ENCODE measurements around the genes GNG4, GPR137B and RYR2.

DNA sequence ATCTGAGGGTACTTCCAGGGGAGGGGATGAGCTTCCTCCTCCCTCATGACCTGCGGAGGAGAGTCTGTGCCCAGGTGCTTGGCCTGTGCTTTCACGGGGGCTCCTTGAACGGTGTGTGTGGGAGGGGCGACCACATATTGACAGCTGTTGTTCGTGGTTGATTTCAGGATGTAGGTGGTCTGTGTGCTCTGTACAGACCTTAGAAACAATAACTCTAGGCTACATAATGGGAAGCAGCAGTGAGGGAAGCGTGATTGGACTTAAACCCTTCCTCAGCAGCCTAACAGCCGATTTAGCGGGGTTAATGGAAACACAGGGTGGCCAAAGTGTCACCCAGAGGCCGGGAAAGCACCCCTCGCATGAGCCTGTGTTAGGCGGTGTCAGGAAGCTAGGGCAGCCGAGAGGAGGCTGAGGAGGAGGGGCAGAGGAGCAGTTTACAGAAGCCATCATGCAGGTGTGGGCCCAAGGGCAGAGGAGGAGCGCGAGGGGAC, 56.0 kb downstream of the TBCE start:
- PRO-cap: no peak

DNA sequence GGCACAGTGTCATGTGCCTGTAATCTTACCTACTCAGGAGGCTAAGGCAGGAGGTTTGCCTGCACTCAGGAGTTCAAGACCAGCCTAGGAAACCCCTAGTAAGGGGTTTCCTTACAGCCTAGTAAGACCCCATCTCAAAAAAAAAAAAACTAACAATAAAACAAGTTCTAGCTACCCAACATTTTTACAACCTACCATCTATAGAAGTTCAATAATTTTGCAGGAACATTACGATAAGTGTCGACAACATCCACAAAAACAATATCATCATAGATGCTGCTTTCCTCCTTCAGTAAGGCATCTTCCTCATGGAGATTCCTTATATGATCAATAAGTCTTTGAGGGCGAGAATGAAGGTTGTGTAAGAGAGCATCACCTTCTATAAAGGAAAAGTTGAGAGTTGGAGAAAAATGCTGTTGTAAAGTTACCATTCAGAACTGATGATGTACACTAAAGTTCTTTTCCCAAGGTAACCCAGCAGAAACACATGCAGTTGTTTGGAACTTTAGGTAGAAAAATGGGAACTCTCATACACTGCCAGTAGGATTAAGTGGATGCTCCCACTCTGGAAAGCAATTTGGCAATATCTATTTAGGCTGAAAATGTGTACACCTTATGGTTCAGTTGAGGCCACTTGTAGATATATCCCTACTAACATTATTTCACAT, 45.7 kb downstream of the B3GALNT2 start:
- PRO-cap: no peak

DNA sequence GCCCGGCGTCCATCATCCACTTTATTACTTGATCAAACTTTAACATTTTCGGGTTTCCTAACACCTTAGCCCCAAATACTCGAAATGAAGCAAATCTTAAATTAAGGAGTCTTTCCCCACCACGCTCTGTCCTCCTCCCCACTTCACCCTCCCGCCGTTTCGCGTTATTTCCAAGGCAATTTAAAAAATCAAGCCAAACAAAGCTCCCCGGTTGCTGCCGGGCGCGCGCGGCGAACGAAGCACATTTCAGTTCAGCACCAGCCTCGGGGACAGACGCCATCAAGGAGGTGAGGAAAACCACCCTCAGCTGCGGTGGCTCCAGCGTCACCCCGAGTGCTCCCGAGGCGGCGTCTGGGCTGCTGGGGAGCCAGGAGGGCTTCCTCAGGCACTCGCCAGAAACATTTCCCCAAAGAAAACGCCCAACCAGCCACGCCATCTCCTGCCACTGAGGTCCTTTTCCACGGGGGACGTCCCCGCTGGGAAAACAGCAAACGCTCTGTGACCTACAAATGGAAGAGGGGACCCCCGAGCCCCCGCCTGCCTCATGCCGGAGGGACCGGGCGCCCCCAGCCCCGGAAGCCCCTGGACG, 672 bp downstream of the GNG4 start:
- PRO-cap: no peak

- PRO-cap: no peak
These were observed at the start of gene GNG4 for GRCh38 chr1:235649407-235650128. TSS of gene GNG4 (minus strand) at chr1:235649784.

- PRO-cap: no peak
These were observed 38.4 kb upstream of the GNG4 start for GRCh38 chr1:235687961-235688473.

- PRO-cap: no peak
These were observed 11.6 kb upstream of the LYST start for GRCh38 chr1:235878289-235878817.

DNA sequence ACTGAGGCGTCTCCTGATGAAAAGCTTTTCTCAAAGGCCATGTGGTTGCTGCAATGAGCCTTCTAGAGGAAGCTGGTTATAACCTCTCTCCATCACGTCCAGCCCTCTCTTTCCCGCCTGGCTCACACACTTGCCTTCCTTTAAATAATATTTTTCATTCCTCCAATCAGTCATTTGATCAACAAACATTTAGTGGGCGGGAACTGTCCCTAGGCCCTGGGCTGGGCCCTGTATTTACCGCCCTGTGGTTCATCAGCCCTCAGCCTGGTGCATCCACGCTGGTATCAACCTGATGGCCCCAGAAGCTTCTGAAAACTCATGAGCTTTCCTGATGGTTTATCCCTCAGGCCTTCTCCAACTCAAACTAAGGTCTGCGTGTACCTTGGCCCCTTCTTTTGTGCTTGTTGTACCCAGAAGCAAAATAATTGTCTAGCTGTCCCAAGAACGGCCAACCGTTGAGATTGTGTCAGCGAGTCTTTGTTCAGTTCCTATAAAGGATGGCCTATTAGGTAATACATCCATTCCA, 75.4 kb upstream of the LYST start:
- PRO-cap: bidirectional peak, plus-strand start at position 270 of the sequence, minus-strand start at position 115 of the sequence; bidirectional peak, plus-strand start outside the sequence, minus-strand start at position 465 of the sequence

DNA sequence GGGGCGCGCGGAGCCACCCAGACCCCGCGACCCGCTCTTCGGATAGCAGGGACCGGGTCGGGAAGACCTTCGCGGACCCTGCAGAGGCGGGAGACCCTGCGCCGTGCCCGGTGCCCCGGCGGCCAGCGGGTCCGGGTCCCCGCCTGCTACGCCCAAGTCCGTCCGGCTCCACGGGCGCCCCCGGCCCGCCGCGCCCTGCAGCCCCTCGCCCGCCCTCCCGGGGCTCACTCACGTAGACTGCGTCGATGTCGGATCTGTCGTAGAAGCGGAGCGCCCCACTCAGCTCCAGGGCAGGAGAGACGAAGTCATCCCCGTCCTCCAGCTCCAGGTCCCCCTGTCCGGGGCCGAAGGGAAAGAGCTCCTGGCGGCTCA, 281 bp downstream of the NID1 start:
- PRO-cap: no peak

GRCh38 chr1:236141850-236142656, at the start of gene GPR137B:
TSS of gene GPR137B (plus strand) at chr1:236142539.
- PRO-cap: bidirectional peak, plus-strand start at chr1:236142553, minus-strand start at chr1:236142511

DNA sequence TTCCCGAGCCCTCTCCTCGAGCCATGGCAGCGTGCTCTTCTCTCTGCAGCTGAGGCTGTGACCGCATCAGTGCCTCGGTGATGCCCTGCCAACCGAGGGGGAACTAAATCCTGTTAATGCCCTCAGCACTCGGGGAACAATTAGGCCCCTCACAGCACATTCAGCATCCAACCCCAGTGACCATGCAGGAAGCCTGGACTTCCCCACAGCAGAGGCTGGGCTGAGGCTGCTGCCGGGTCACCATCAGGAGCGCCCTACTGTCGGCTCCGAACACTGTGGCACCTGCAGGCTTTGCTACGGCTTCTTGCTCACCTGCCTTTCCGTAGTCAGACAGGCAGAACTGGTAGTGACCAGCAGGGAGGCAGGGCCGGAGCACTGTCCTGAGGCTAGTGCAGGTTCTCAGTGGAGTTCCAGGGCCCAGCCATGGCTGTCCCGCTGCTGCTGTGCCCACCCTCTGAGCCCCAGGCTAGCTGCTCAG, 8.1 kb downstream of the GPR137B start:
- PRO-cap: no peak

- PRO-cap: no peak
These were observed 1.7 kb downstream of the EDARADD start for GRCh38 chr1:236395771-236396266.

DNA sequence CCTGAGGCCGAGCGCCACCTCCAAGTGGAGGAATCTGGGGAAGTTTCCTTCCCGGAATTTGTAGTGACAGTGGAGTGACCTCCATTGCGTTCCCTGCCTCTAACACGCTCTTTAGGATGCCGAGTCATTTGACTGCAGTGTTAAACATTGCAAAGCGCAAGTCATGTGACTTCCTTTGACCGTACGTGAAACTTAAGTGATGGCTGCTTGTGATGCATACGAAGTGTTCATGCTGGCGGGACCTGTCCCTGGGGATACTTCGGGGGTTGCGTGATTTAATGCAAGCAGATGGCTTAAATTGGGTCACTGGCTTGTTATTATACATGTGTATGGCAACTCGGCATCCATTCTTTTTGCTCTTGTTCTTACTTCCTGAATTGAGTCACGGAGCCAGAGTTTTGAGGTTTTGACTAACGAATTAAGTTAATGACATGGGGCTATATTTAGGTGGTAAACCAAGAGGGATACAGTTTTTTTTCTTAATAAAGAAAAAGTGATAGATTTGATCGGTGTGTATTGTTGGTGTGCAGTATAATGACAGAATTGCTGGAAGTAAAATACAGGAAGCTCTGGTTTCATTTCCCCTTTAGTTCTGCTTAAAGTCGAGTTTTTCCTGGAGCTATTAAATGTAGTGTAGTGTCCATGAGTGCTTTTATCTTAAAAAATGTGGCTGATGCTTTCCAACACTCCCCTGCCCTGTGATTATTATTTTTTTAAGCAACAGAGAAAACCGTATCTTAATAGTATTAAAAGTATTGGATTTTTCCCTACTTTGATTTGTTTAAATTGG, 827 bp downstream of the LGALS8 start:
- PRO-cap: bidirectional peak, plus-strand start at position 314 of the sequence, minus-strand start at position 118 of the sequence

DNA sequence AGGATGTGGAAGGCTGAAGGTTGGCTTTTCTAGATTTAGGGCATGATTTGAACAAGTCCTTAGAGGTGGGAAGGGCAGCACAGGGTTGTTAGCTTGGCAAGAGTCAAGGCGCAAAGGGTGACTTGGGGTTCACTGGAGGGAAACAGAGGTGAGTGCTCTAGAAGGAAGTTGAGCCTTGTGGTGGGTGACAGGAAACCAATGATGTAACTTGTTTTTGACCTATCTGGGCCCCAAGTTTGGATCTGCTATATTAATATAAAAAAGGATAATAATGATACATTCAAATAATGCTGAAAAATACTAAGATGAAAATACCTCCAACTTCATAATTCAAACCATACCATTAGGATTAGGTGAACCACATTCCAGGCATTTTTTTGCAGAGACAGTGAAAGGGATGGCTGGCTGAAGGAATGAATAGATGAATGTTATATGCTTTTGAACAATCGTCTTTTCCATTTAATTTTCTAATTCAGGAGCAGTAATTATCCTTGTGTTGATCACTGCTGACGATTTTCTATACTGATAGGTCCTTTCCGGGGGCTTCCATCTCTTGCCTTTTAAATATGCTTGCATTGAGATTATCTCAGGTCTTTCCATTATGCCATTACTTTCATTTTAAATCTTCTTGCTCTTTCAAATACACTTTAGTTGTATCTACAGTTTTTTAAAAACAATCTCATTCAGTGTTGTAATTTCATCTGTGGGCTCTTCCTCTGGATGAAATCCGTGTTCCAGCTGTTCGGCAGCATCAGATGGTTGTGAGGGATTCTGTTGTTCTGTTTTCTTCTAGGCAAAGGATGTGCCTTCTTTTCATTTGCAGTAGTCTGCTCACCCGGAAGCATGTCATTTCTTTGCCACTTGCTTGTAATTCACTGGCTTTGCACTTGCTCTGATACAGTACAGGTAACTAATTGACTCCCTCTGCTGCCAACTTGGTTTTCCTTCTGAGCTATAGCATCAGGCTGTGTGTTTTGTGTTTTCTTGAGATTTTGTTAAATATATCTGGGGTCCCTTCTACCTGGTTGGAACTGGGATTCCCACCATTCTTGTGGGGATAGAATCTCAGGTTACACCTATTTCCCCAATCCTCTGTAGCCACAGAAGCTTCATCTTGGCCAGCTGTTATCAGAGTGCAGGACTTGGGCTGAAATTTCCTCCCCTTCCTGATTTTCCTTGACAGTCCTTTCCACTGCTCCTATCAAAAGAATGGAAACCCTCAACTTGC, 22.4 kb downstream of the LGALS8 start:
- PRO-cap: no peak

DNA sequence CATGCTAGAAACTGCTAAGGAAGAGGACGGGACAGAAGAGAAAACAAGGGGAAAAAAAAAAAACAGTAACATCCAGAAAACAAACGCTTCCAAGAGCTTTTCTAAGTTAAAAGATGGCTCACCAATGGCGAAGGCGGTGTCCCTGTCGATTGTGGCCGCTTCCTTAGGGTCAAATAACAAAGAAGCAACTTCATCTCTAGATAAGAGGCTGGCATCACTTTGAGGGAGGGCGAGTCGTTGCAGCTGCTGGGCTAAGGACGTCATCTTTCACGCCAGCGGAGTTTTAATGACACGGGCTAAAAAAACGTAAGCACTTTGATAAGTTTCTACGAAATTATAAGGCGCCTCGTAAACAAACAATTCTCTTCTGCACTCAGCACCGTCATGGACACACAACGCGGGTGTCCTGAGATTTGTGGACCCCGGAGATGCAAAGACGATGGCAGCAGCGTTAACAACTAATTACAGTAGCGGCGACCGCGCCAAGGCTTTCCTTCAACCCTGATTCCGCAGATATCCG, 424 bp downstream of the HEATR1 start:
- PRO-cap: no peak

- PRO-cap: no peak
These were observed 3.7 kb downstream of the ACTN2 start for GRCh38 chr1:236689884-236690552.

DNA sequence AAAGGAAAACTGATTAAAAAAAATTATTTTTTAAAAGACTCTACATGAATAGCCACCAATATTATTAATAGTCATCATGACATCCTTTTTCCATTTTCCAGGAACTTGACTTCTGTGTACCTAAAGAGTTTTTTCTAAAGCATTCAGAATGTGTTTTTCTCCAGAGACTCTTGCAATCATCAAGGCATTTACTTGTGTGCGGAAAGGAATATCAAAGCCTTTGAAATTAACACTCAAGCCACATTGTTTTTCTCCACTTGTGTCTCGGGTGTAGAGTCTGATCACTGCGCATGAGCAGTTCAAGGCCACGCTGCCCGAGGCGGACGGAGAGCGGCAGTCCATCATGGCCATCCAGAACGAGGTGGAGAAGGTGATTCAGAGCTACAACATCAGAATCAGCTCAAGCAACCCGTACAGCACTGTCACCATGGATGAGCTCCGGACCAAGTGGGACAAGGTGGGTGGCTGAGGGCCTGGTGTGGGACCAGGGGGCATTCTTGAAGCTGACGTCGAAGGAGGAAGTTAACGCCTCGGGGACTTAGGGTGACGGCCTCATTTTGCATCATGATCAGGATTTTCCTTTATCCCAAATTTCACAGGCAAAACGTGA, 43.8 kb upstream of the MTR start:
- PRO-cap: no peak

GRCh38 chr1:236831887-236832372, 36.8 kb downstream of the MTR start:
- PRO-cap: no peak

GRCh38 chr1:236997164-236998400, 6.7 kb downstream of the MT1HL1 start:
- PRO-cap: no peak

GRCh38 chr1:237041587-237042517, at the start of gene RYR2:
TSS of gene RYR2 (plus strand) at chr1:237042184.
- PRO-cap: no peak

DNA sequence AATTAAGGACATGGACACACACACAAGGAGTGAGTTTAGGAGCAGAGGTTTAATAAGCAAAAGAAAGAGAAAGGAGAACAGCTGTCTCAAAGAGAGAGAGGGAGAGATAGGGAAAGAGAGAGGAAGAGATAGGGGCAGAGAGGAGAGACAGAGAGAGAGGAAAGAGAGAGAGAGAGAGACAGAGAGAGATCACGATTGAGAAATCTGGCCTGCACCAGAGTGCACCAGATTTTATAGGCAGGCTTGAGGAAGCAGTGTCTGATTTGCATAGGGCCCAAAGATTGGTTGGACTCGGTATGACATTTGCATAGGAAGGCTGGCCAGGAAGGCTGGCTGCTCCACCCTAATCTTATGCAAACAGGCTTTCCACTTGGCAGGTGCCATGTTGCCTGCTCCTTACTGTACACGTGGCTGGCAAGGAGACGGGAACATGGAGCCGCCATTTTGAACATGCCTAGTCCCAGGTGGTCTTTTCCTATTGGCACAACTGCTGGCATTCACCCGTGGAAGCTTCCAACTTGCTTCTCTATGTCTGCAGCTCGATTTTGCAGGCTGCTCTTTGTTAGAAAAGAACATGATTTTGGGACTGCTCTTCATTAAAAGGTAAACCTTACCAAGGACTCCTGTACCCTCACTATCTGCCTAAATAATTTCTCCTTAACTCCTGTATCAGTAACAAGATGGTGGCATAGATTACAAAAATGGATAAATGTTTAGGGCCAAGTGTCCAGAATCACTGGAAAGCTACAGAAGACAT, 419.8 kb downstream of the ZP4 start:
- PRO-cap: no peak